ENCODE measurements around a stretch of chr1.

- PRO-cap, result unidirectional peak, plus-strand start at chr1:116556799
Observed at GRCh38 chr1:116556188-116557361, 14.3 kb downstream of the CD58 start.

DNA sequence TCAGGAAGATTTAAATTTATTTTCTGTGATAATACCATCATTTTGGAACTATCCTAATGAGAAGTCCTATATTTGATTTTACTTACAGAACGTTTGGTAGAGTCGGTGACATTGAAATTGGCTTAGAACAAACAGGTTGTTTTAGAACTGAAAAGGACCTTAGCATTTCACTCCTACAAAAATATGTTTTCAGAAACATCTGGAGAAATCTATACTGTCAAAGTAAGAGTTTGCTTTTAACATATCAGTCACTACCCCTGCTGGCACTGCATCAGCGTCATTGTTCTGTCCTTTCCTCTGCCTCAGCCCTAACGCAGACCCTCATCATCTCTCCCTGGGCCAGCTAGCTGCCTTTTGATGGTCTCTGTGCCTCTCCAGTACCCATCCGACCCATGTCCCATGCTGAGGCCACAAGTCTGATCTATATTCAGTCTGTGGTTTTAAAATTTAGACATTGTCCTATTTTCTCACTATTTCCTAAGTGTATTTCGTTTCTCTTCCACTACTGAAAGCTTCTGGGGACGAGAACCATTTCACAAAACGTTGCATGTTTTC lies 53.1 kb downstream of the CD2 start:
- PRO-cap, result bidirectional peak, plus-strand start at position 251 of the sequence, minus-strand start at position 183 of the sequence

GRCh38 chr1:116808377-116809326 lies 54.4 kb downstream of the CD2 start:
- PRO-cap, result unidirectional peak, minus-strand start at chr1:116808468; bidirectional peak, plus-strand start at chr1:116808889, minus-strand start at chr1:116808670

GRCh38 chr1:116982164-116982954 lies 19.2 kb upstream of the CD101 start:
- PRO-cap, result no peak

- PRO-cap, result no peak
Observed at GRCh38 chr1:116986247-116986703, 15.3 kb upstream of the CD101 start.

- PRO-cap, result no peak
Observed at GRCh38 chr1:117060964-117061365, 839 bp downstream of the TTF2 start.

GRCh38 chr1:117061748-117062697 lies 1.9 kb downstream of the TTF2 start:
- PRO-cap, result no peak

GRCh38 chr1:117121236-117121605 lies 328 bp downstream of the TRIM45 start:
- PRO-cap, result no peak

- PRO-cap, result no peak
Observed at GRCh38 chr1:117147749-117148626, 26.4 kb upstream of the TRIM45 start.

GRCh38 chr1:117544836-117545169 lies 61.0 kb upstream of the TENT5C start:
- PRO-cap, result no peak

GRCh38 chr1:117615496-117616017 lies 9.7 kb downstream of the TENT5C start:
- PRO-cap, result no peak

DNA sequence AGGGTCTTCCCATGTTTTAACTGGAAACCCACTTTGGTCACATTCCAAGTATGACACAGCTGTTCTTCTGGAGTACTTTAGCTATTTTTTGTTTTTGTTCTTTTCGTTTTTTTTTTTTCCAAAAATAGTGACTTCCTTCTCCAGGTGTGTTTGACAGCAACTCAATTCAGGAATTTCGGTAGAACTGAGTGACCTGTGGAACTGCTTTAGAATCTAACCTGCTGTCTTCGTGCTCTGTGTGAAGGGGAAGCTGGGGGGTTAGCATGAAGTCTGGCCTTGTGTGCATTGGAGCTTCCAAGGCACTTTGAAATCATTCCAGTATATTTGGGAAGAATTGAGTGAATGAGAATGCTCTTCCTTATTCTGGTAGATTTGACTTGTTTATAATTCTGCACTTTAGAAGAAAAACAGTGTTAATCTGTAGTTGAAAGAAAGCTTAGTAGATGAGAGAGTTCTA lies 19.2 kb downstream of the TENT5C start:
- PRO-cap, result no peak

GRCh38 chr1:117631173-117631419 lies 25.2 kb downstream of the TENT5C start:
- PRO-cap, result no peak

DNA sequence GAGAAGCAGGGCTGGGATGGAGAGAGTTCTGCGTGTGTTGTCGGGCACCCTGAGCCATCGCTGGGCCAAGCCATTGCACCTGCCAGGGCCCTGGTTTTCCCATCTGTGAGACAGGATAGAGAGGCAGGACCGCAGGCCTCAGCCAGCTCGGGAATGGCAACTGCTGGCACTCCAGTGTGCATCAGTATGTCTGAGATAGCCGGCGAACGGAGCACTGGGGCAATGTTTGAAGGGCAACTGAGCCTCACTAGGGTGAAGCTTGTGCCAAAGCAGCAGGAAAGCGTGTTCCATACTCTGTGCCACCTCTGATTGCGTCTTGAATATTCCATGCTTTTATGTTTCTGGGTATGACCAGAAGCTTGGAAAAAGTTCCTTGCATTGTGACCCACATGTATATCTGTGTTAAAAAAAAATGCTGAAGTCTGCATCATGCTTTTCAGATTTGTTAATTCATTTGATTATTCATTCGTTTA lies 67.0 kb downstream of the TENT5C start:
- PRO-cap, result no peak

- PRO-cap, result bidirectional peak, plus-strand start at chr1:117735262, minus-strand start at chr1:117735154
Observed at GRCh38 chr1:117735041-117735487, 129.2 kb downstream of the TENT5C start.

DNA sequence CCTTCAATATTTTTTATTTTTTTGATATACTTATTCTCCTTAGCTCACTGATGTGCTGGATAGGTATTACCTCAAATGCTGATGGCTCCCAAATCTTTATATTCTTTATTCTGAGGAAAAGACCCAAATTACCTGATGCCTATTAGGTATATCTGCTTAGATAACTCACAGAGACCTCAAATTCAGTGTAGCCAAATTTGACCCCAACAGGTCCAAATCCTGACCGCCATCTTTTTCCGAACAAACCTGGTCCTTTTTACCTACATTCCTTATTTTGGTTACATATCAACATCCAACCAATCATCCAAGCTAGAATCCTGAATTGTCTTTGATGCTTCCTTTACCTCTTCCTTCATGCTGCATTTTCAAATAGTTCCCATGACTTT lies 22.2 kb downstream of the GDAP2 start:
- PRO-cap, result no peak

GRCh38 chr1:118960039-118961219 lies 27.7 kb downstream of the TBX15 start:
- PRO-cap, result unidirectional peak, minus-strand start at chr1:118960239

DNA sequence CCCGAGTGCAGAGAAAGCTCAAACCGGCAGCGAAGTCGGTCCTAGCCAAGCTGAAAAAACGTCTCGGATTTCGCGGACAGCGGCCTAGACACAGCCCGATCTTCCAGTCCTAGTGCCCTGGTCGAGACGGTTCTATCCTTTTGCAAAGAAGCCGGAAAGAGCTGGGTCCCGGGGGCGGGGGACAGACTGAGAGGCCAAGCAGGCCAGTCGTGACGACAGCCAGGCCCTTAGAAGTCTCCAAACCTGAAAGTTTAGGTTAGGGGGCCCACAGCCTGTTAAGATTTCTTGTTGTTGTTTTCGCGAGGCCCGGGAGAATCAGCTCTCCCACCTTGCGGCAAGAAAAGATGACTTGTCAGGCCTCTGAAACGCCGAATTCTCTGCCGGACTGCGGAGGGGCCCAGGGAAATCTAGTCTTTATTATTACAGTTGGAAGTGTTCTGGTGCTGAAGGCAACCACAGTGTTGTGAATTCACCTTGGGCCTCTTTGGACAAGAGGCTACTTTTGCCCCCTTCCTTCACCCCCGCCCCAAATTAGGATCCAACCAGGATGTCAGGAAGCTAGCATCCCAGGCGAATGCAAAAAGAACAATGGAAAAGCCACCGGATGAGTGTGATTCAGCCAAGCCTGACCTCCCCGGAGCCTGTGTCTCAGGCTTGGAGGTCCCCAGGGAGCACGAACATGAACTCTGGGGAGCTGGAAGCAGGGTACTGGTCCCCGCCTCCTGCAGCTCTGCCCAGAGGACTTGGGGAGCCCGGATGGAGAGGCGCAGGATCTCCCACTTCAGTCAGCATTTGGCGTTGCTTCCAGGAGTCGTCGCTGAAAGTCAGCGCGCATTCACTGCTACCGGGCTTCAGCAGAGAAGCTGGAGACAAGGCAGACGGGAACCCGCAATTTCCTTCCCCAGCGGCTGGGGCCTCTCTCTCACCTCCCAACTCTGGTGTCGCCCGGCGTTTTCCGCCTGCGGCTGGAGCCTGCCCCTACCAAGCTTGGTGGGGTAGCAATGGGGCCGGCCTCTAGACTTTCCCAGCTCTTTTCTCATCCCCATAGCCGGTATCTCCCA lies 1.6 kb upstream of the TBX15 start:
- PRO-cap, result no peak

DNA sequence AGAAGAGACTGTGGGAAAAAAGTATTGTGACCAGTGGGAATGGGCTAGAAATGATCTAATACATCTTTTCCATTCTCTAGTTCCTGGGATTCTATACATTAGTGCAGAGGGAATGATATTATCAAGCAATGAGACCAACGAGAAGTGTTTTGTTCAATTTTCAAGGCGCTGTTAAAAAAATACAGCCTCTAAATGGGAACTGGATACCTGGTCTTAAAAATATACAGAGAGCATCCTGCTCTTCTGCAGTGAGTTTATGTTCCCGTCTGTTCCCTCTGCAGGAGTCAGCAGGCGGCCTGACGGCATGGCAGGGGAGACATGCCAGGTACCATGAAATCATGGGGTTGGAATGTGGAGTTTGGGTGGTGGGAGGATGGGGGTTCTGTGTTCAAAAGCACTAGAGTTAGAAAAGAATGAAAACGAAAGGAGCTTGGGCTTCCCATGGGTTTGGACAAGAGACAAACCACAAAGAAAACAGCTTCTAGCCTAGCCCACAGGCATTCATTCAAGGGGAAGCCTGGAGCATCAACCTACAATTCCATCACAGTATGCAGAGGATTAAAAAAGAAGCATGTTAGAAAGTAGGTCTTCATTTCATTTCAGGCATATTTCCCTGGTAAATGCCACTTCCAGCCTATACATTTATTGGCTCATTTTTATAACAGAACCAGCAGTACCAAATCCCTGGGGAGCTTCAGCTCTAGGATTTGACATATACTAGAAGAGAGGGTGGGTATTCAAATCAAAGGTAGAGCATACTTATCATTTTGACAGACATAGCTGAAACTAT lies 59.9 kb downstream of the WARS2 start:
- PRO-cap, result no peak

DNA sequence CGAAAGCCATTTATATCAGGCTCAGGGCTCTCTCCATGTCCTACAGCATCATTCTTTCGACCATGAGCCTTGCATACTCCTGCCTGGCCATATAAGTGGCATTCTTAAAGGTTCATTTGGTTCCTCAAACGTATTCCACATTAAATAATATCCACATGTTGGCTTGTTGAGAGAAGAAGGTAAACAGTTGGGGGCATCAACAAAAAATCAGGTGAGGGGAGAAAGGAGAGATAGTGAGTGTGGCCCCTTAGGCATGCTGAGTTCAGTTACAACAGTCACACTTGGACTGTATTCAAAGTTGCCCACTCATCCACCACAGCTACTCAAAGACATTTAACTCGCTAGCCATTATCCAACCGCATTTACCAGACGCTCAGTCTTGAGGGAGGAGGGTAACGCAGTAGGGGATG lies 1.5 kb downstream of the ZNF697 start:
- PRO-cap, result no peak

Measured in pulmonary lymph node (tissue), 1 donor.